Fibroblast of villous mesenchyme (primary cell): Measurements from ENCODE around the gene TXK.

- CAGE, long polyA plus RNA, result no peak
These were observed 12.4 kb upstream of the NFXL1 start for GRCh38 chr4:47926748-47927258.

DNA sequence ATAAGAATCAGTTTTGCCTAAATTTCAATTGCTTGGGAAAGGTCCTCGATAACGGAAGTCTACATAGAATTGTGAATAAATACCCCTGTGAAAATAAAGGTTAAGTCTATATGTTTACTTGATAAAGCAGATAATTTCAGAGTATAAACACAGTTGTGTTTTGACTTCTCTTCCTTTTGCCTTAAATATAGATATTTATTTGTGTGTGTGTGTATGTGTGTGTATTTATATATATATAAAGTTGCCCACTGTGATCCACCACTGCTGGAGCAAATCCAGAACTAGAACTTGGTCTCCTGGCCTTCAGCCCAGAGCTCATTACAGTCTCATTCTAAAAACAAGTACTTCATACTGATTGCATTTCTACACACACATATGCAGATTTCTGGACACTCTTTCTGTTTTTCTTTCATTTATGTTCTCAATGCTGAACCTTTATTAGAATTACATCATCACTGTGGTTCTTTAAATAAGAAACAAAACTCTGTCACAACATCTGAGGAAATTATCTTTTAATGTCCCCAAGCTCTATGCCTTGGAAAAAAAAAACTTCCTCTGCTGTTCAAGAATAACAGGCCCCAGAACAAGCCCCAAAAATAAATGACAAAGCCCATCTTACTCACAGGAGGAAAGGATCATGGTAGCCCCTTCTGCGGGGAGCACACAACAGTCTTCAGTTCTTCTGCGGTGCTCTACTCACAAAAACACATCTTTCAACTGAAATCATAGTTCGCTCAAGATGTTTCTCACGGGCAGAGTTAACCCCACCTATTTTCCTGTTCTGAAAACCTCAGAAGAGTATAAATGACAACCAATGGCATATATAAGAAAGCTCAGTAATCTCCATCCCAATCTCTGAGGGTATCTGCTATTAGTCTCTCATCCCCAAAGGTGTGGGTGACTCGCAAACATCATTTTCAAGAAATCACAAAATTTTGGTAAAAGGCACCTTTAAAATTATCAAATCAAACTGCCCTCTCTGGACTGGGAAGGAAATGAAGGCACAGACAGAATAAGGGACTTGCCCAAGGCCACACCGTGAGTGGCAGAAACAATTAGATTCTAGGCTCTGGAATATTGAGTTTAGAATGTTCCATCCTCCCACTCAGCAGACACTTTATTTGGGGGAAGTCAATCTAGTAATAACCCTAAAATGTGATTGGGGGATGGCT is at the start of gene TXK:
Gene TXK (minus strand): TSS at position 719 of the 1,172 bp plus-strand sequence.
- CAGE, long polyA plus RNA, result no peak

GRCh38 chr4:48210588-48210882 is 59.1 kb downstream of the TEC start:
- CAGE, long polyA plus RNA, result no peak

GRCh38 chr4:48296425-48296763 is 26.8 kb upstream of the TEC start:
- CAGE, long polyA plus RNA, result no peak

DNA sequence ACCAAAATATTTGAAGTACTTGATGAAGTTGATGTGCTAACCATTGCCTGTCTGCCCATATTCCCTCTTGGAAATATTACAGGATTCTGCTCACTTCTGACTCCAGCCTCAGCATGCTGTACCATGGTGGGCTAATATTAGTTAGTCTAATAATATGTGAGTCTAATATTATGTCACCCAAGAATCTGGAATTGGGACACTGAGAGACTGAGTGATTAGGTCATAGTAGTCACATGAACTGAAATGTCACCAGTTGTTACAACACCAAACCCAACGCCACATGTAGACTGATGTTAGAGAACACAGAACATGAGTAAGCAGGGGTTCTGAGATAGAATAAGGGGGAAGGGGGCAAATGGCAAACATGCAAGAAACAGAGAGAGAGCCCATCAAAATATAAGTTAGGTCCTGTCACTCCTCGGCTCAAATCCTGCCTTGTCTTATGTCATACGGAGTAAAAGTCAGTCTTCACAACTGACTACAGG is 9.7 kb upstream of the SLAIN2 start:
- CAGE, long polyA plus RNA, result no peak

DNA sequence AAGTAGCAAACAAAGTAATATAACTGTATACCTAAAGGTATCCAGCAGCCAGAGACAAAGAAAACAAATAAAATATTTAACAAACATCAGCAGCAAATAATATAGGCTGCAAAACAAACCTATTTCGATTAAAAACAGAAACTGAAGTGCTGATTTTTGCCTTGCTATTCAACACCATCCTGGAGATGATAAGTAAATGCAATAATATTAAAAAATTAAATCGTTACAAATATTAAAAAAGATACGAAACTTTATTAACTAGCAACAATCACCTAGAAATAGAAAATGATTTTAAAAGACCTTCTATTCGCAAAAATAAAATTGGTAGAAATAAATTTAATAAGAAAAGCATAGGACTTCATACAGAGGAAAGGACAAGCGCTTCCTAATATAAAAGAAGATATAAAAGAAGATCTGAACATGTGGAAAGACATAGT is 136.6 kb downstream of the FRYL start:
- CAGE, long polyA plus RNA, result no peak

DNA sequence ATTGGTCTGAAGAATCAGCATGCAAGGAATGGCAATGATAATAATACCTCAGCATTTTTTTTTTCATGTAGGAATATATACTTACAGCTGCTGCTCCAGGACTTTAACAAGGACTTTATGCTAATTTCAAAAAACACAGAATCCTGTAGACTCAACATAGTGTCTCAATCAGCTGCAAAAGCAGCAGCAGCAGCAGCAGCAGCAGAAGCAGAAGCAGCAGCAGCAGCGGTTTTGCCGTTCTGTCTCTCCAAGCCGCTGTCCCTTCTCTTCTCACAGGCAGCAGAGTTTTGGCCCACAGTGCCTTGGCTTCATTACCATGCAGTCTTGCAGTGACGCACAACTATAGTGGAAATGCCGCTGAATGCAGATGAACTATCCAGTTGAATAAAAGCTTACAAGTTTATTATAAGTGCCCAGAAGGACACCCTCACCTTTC is 126.4 kb downstream of the FRYL start:
- CAGE, long polyA plus RNA, result no peak

DNA sequence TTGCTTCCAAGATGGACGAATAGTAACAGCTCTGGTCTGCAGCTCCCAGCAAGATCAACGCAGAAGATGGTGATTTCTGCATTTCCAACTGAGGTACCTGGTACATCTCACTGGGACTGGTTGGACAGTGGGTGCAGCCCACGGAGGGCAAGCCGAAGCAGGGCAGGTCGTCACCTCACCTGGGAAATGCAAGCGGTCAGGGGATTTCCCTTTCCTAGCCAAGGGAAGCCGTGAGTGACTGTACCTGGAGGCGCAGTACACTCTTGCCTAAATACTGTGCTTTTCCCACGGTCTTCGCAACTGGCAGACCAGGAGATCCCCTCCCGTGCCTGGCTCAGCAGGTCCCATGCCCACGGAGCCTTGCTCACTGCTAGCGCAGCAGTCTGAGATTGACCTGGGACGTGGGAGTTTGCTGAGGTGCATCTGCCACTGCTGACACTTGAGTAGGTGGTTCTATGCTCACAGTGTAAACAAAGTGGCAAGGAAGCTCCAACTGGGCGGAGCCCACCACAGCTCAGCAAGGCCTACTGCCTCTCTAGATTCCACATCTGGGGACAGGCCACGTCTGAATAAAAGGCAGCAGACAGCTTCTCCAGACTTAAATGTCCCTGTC is 51.2 kb downstream of the FRYL start:
- CAGE, long polyA plus RNA, result no peak

- CAGE, long polyA plus RNA, result no peak
These were observed 4.8 kb downstream of the OCIAD1 start for GRCh38 chr4:48835605-48836242.

- CAGE, long polyA plus RNA, result no peak
These were observed 175.0 kb downstream of the CWH43 start for GRCh38 chr4:49161026-49161485.

- CAGE, long polyA plus RNA, result no peak
These were observed 328.9 kb downstream of the CWH43 start for GRCh38 chr4:49314966-49315399.

DNA sequence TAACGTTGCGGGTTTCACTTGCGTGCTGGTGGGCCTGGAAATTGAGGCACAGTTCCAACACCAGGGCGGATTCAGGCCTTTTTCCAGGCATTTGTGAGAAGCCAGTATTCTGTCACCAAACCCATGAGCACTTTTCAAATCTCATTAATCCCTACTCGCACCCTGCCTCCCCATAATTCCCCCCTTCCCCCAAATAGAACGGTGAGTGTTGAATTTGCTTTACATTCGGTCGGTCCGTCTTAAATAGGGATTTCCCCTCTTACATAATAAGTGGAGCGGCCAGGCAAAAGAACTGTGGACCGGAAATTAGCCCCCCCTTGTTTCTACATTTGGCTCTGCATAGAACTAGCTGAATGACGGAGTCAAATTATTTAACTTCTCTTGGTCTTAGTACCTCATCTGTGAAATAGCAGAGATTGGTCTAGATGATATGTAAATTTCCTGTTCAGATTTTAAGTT is 1.2 kb downstream of the SPATA18 start:
- CAGE, long polyA plus RNA, result no peak

GRCh38 chr4:52485874-52486258 is 173.2 kb downstream of the USP46 start:
- CAGE, long polyA plus RNA, result no peak

- CAGE, long polyA plus RNA, result no peak
These were observed 107.7 kb downstream of the USP46 start for GRCh38 chr4:52551403-52551865.

GRCh38 chr4:52713744-52714432 is 37.3 kb downstream of the ERVMER34-1 start:
- CAGE, long polyA plus RNA, result no peak

GRCh38 chr4:52853290-52853730 is 8.8 kb upstream of the RASL11B start:
- CAGE, long polyA plus RNA, result no peak

DNA sequence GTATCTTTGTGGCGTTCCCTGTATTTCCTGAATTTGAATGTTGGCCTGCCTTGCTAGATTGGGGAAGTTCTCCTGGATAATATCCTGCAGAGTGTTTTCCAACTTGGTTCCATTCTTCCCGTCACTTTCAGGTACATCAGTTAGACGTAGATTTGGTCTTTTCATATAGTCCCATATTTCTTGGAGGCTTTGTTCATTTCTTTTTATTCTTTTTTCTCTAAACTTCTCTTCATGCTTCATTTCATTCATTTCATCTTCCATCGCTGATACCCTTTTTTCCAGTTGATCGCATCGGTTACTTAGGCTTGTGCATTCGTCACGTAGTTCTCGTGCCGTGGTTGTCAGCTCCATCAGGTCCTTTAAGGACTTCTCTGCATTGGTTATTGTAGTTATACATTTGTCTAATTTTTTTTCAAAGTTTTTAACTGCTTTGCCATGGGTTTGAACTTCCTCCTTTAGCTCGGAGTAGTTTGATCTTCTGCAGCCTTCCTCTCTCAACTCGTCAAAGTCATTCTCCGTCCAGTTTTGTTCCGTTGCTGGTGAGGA is 37.6 kb downstream of the RASL11B start:
- CAGE, long polyA plus RNA, result no peak

GRCh38 chr4:52943658-52944146 is 81.6 kb downstream of the RASL11B start:
- CAGE, long polyA plus RNA, result no peak

DNA sequence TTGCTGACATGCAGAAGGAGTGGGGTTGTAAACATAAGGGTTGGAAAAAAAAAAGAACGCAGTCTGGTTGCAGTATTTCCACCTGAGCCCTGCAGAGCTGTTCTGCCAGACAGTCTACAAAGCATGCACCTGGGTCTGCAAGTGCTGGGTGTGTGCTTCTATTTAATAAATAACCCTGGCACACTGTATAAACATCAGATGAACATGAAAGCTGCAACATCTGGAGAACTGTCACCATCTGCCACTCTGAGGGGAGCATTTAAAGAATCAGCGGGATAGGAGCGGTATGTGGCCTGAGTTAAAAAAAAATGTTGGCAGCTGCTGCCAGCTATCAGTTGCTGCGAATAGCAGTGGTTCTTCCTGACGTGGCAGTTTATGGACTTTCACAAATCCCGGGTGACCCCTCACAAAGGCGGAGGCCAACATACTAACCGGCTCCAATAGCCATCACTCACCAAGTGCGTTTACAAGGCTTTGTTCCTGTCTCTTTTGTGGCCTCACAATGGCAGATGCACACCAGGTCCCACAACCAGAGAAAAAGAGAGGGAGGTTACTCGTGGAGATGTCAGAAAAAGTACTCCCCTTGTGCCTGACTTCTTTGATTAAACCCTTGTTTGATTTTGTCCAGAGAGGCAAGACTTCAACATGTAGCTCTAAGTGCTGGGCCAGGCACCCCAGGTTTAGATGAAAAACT is 95.2 kb downstream of the RASL11B start:
- CAGE, long polyA plus RNA, result no peak

GRCh38 chr4:53039208-53040103 is 177.3 kb downstream of the RASL11B start:
- CAGE, long polyA plus RNA, result no peak